Endothelial cell of umbilical vein (primary cell): Measurements from ENCODE around the genes SGCE, ASB4 and PDK4.

GRCh38 chr7:93102608-93102787, 15.3 kb downstream of the SAMD9 start:
- PRO-cap: no peak
CAGE:
- cytosol, long polyA minus RNA: no peak
- cytosol, long polyA plus RNA: no peak
- long polyA plus RNA: no peak
- nucleus, long polyA minus RNA: no peak
- nucleus, long polyA plus RNA: no peak

GRCh38 chr7:94052491-94052831, 48.3 kb upstream of the BET1 start:
- PRO-cap: no peak
CAGE:
- cytosol, long polyA minus RNA: no peak
- cytosol, long polyA plus RNA: no peak
- long polyA plus RNA: no peak
- nucleus, long polyA minus RNA: no peak
- nucleus, long polyA plus RNA: no peak

DNA sequence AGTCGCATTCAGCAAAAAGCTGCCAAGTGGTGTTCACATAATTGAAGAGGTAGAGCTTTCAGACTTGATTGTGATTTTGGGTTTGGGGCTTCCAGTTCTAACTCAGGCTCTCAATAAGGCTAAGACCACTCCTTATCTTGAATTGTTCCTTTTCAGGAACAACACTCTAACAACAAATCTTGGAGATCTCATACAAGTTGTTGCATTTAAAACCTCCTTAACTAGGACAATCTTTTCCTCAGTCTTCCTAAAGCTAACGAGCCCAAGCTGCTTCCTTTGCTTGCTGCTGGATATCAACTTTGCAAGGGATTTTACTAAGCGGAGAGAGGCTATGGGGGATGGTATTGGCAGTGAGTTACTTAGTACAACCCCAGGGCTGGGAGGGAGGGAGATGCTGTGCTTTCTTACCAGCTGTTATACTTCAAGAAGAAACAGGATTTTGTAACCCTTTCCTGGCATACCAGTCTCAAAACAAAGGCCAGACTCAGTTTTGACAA, 19.6 kb upstream of the COL1A2 start:
- PRO-cap: unidirectional peak, minus-strand start at position 295 of the sequence
CAGE:
- cytosol, long polyA minus RNA: no peak
- cytosol, long polyA plus RNA: no peak
- long polyA plus RNA: no peak
- nucleus, long polyA minus RNA: no peak
- nucleus, long polyA plus RNA: no peak

DNA sequence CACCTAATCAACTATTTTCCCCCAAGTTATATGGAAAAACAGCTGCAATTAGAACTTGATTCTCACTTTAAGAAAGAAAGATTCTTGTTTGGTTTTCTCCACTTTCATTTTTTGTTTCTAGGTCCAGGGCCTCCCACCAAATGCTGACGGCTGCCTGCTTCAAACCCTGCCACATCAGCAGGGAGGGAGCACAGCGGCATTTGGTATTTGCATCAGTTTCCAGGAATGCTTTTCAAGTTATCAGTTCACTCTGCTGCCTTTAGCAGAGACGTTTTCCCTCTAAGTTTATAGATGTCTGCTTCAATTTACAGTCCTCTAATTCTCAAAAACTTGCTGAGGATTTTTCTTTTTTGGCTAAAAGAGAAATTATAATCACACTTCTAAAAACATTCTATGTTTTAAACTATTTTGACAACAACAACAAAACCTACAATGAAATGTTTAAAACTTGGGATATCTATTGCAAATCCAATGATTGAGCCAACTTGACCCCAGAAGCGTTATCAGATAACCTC, 2.6 kb upstream of the COL1A2 start:
- PRO-cap: no peak
CAGE:
- cytosol, long polyA minus RNA: no peak
- cytosol, long polyA plus RNA: no peak
- long polyA plus RNA: no peak
- nucleus, long polyA minus RNA: no peak
- nucleus, long polyA plus RNA: no peak

DNA sequence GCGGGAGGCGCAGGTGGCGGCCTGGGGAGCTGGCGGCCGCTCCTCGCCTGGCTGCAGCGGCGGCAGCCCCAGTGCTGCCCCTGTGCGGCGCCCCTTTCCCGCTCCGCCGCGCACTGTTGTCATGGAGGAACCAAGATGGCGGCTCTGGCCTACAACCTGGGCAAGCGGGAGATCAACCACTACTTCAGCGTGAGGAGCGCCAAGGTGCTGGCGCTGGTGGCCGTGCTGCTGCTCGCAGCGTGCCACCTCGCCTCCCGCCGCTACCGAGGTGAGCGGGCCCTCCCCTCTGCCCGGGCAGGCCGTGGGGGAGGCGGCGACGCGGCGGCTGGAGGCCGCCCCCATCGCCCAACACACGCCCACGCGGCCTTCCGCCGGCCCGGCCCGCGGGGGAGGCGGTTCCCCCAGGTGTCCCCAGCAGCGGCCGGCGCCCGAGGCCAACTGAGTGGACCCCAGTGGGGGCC, 371 bp downstream of the CASD1 start:
- PRO-cap: bidirectional peak, plus-strand start at position 182 of the sequence, minus-strand start at position 82 of the sequence; bidirectional peak, plus-strand start at position 366 of the sequence, minus-strand start at position 262 of the sequence
CAGE:
- cytosol, long polyA minus RNA: no peak
- cytosol, long polyA plus RNA: no peak
- long polyA plus RNA: start-site peak on the plus strand centred at position 114 of the sequence, 55 bp wide, 47 and 44 reads in 2 replicates
- nucleus, long polyA minus RNA: start-site peak on the plus strand centred at position 118 of the sequence, 20 bp wide, 150 reads
- nucleus, long polyA plus RNA: start-site peak on the plus strand centred at position 116 of the sequence, 20 bp wide, 37 and 43 reads in 2 replicates

DNA sequence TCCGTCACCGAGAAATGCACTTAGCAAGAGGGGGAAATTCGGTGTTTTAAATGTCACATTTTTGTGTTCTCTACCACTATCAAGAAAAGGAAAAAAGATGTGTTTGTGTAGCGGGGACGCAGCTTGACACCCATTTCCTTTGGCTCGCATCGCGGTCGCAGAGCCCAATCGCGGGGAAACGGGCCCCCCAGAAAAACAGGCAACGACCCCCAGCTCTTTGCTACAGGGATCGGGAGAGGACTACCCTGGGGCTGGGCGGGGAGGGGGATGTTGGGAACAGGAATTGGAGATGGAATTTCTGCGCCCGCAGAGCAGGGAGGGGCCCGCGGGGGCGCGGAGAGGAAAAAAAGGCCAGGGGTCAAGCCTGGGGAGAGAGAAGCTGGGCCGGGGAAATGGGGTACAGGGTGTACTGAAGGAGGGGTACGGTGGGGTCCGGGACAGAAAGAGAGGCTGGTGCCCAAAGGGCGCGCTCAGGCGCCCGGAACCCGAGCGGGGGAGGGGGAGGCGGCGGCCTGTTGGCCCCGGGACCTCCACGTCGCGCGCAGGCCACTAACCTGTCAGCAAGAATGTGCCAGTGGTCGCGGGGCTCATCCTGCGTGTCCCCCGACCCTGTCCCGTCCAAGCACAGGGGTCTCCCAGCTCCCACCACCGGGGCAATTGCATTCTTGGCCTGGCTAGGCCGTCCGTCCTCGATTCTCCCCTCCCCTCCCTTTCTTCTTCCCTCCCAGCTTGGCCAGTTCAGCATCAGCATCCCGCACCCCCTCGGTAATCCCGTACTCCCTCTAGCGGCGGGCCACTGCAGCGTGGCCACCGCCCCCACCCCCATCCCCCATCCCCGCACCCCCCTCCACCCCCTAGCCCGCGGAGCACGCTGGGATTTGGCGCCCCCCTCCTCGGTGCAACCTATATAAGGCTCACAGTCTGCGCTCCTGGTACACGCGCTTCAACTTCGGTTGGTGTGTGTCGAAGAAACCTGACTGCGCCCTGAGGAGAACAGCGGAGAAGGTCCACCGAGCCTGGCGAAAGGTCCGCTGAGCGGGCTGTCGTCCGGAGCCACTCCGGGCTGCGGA, at the start of gene SGCE:
Gene SGCE, minus strand, starts transcription at position 698 of the 1,070 bp plus-strand sequence.
- PRO-cap: bidirectional peak, plus-strand start at position 288 of the sequence, minus-strand start at position 242 of the sequence; bidirectional peak, plus-strand start at position 935 of the sequence, minus-strand start at position 711 of the sequence
CAGE:
- cytosol, long polyA minus RNA: start-site peak on the minus strand centred at position 688 of the sequence, 7 bp wide, 63 reads; start-site peak on the plus strand centred at position 936 of the sequence, 8 bp wide, 30 reads
- cytosol, long polyA plus RNA: start-site peak on the minus strand centred at position 690 of the sequence, 58 bp wide, 269 and 648 reads in 2 replicates
- long polyA plus RNA: start-site peak on the minus strand centred at position 690 of the sequence, 58 bp wide, 795 and 975 reads in 2 replicates
- nucleus, long polyA minus RNA: start-site peak on the minus strand centred at position 687 of the sequence, 41 bp wide, 236 reads; start-site peak on the plus strand centred at position 937 of the sequence, 5 bp wide, 127 reads
- nucleus, long polyA plus RNA: start-site peak on the minus strand centred at position 684 of the sequence, 47 bp wide, 147 and 188 reads in 2 replicates

- PRO-cap: bidirectional peak, plus-strand start at chr7:94657921, minus-strand start at chr7:94657704
CAGE:
- cytosol, long polyA minus RNA: no peak
- cytosol, long polyA plus RNA: no peak
- long polyA plus RNA: no peak
- nucleus, long polyA minus RNA: no peak
- nucleus, long polyA plus RNA: no peak
Observed at GRCh38 chr7:94657473-94658366, 1.8 kb upstream of the SGCE start.

GRCh38 chr7:94835113-94835593, 72.2 kb upstream of the PPP1R9A start:
- PRO-cap: no peak
CAGE:
- cytosol, long polyA minus RNA: no peak
- cytosol, long polyA plus RNA: no peak
- long polyA plus RNA: no peak
- nucleus, long polyA minus RNA: no peak
- nucleus, long polyA plus RNA: no peak

GRCh38 chr7:95318355-95319014, 5.8 kb downstream of the PON1 start:
- PRO-cap: no peak
CAGE:
- cytosol, long polyA minus RNA: no peak
- cytosol, long polyA plus RNA: no peak
- long polyA plus RNA: no peak
- nucleus, long polyA minus RNA: no peak
- nucleus, long polyA plus RNA: no peak

DNA sequence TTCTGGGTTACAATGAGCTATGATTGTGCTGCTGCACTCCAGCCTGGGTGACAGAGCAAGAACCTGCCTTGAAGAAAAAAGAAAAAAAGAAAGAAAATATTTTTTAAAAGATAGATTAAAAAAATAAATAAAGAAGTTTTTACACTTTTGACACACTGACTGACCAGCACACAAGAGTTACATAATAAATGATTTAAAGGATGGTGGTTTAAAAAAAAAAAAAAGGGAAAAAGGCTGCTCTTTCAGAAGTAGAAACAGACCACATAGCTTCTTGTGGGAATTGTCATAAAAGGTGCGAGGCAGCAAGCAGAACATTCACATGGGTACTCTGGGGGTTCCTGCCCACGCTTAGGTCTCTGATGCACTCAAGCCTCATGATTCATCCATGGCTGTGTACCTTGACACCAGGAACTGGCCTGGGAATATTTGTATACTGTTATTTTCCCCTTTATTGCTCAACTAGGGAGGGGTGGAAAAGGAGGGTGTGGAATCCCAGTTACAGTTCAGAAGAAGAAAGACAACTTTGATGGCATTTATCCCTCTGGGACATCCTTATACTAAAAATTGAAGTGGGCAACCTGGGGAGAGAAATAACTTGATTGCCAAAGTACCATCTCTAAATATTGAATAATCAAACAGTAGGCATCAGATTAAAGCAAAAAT, 4.0 kb downstream of the PON2 start:
- PRO-cap: no peak
CAGE:
- cytosol, long polyA minus RNA: no peak
- cytosol, long polyA plus RNA: no peak
- long polyA plus RNA: no peak
- nucleus, long polyA minus RNA: no peak
- nucleus, long polyA plus RNA: no peak

GRCh38 chr7:95478162-95479021, 7.4 kb upstream of the ASB4 start:
- PRO-cap: no peak
CAGE:
- cytosol, long polyA minus RNA: no peak
- cytosol, long polyA plus RNA: no peak
- long polyA plus RNA: no peak
- nucleus, long polyA minus RNA: no peak
- nucleus, long polyA plus RNA: no peak

DNA sequence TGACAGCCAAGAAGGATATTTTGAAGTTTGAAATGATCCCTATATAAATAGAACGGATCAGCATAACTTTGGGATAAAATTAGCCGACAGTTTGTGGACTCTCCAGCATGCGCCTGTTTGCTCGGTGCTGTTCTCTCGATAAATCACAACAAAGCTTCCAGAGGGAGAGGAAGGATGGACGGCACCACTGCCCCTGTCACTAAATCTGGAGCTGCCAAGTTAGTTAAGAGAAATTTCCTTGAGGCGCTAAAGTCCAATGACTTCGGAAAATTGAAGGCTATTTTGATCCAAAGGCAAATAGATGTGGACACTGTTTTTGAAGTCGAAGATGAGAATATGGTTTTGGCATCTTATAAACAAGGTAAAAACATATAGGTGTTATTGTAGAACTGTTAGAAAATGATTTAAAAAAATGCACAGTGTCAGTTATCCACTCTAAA, at the start of gene ASB4:
Gene ASB4, plus strand, starts transcription at position 146 of the 440 bp plus-strand sequence.
- PRO-cap: no peak
CAGE:
- cytosol, long polyA minus RNA: no peak
- cytosol, long polyA plus RNA: no peak
- long polyA plus RNA: no peak
- nucleus, long polyA minus RNA: no peak
- nucleus, long polyA plus RNA: no peak

GRCh38 chr7:95553862-95554469, 42.4 kb downstream of the PDK4 start:
- PRO-cap: no peak
CAGE:
- cytosol, long polyA minus RNA: no peak
- cytosol, long polyA plus RNA: no peak
- long polyA plus RNA: no peak
- nucleus, long polyA minus RNA: no peak
- nucleus, long polyA plus RNA: no peak

GRCh38 chr7:95595254-95595625, 1.1 kb downstream of the PDK4 start:
- PRO-cap: no peak
CAGE:
- cytosol, long polyA minus RNA: no peak
- cytosol, long polyA plus RNA: no peak
- long polyA plus RNA: no peak
- nucleus, long polyA minus RNA: no peak
- nucleus, long polyA plus RNA: no peak

DNA sequence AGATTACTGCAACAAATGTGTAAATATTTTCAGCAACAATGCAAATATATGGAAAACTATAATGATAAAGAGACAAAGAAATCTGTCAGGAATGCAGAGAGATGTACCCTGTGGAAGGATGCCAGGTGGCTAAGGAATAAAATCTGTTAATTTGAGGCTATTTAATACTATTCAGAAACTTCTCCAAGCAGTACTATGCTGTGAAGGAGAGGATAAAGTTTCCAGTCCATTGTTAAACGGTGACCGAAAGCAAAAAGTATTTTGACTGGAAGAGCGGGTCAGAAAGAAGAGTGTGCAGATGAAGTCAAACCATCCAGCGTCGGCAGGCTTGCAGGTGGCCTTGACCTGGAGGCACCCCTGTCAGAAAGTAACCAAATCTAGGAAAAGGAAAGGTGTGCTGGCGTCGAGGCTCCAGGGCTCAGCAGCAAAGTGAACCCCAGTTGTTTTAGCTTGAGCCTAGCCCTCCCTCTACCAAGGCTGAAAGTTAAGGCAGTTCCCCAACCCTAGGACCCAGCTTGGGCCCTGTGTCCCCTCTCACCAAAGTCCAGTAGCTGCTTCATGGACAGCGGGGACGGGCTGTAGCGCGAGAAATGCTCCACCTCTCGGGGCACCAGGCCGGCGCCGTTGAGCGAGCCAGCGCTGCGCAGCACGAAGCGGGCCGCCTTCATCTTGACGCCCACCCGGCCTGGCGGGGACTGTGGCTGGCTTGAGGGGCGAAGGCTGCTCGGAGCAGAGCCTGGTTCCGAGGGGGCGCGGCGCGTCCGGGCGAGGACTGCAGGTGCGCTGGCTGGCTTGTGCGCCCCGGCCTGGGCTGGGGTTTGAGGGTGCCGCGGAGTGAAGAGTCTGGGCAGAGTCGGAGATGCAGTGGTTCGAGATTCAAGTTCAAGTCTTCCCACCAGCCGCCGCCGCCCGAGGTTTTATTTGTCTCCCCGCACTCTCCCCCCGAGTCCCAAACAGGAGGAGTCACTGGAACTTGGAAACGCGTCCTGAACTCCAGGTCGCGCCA, at the start of gene PDK4:
Gene PDK4, minus strand, starts transcription at position 891 of the 1,006 bp plus-strand sequence.
- PRO-cap: bidirectional peak, plus-strand start outside the sequence, minus-strand start at position 919 of the sequence
CAGE:
- cytosol, long polyA minus RNA: no peak
- cytosol, long polyA plus RNA: no peak
- long polyA plus RNA: no peak
- nucleus, long polyA minus RNA: no peak
- nucleus, long polyA plus RNA: no peak

- PRO-cap: no peak
CAGE:
- cytosol, long polyA minus RNA: no peak
- cytosol, long polyA plus RNA: no peak
- long polyA plus RNA: no peak
- nucleus, long polyA minus RNA: no peak
- nucleus, long polyA plus RNA: no peak
Observed at GRCh38 chr7:95917094-95917471, 144.7 kb downstream of the DYNC1I1 start.

GRCh38 chr7:96415556-96415995, 93.7 kb upstream of the SLC25A13 start:
- PRO-cap: no peak
CAGE:
- cytosol, long polyA minus RNA: no peak
- cytosol, long polyA plus RNA: no peak
- long polyA plus RNA: no peak
- nucleus, long polyA minus RNA: no peak
- nucleus, long polyA plus RNA: no peak

GRCh38 chr7:96548530-96549142, 161.0 kb downstream of the SEM1 start:
- PRO-cap: no peak
CAGE:
- cytosol, long polyA minus RNA: no peak
- cytosol, long polyA plus RNA: no peak
- long polyA plus RNA: no peak
- nucleus, long polyA minus RNA: no peak
- nucleus, long polyA plus RNA: no peak

- PRO-cap: no peak
CAGE:
- cytosol, long polyA minus RNA: no peak
- cytosol, long polyA plus RNA: no peak
- long polyA plus RNA: no peak
- nucleus, long polyA minus RNA: no peak
- nucleus, long polyA plus RNA: no peak
Observed at GRCh38 chr7:96876362-96876711, 129.0 kb upstream of the DLX6 start.

- PRO-cap: no peak
CAGE:
- cytosol, long polyA minus RNA: no peak
- cytosol, long polyA plus RNA: no peak
- long polyA plus RNA: no peak
- nucleus, long polyA minus RNA: no peak
- nucleus, long polyA plus RNA: no peak
Observed at GRCh38 chr7:97011541-97012117, 6.3 kb downstream of the DLX6 start.